SK-N-DZ (cell line): ENCODE measurements around a stretch of chr2.

RAMPAGE:
- cytosol, long total RNA, result no peak
- nucleus, long total RNA, result no peak
These were observed 96.1 kb upstream of the CALM2 start for GRCh38 chr2:47271961-47273227.

RAMPAGE:
- cytosol, long total RNA, result no peak
- nucleus, long total RNA, result no peak
These were observed 50.7 kb downstream of the KCNK12 start for GRCh38 chr2:47520018-47520535.

DNA sequence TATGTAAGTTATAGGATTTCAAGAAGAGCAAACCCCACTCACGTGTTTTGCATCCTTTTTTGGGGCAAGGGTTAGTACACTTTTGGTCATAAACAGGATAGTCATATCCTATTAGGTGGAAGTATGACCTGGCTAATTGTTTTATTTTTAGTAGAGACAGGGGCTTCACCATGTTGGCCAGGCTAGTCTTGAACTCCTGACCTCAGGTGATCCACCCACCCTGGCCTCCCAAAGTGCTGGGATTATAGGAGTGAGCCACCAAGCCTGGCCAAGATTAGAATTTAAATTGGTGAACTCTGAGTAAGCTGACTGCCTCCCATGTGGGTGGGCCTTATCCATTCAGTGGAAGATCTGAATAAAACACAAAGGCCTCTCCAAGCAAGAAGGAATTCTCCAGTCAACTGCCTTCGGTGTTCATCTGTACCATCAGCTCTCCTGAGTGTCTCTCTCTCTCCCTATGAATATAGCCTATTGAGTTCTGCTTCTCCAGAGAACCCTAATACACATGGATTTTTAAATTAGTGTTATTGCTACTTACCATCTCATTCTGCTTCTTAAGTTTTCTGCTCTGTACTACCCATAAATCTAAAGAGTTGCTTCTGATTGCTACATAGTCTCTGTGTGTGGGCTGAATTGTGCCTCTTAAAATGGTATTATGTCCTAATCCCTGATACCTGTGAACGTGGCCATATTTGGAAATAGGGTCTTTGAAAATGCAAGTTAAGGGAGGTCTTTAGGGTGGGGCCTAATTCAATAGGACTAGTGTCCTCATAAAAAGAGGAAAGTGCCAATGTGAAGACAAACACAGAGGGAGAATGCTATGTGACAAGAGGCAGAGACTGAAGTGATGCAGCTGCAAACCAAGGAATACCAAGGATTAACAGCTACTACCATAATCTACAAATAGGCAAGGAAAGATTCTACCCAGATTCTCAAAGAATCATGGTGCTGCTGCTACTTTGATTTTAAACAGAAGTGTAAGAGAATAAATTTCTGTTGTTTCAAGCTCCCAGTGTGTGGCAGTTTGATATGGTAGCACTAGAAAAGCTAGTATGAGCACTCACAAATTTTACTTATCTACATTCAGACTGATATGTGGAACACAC lies 36.2 kb downstream of the FBXO11 start:
RAMPAGE:
- cytosol, long total RNA, result no peak
- nucleus, long total RNA, result no peak

DNA sequence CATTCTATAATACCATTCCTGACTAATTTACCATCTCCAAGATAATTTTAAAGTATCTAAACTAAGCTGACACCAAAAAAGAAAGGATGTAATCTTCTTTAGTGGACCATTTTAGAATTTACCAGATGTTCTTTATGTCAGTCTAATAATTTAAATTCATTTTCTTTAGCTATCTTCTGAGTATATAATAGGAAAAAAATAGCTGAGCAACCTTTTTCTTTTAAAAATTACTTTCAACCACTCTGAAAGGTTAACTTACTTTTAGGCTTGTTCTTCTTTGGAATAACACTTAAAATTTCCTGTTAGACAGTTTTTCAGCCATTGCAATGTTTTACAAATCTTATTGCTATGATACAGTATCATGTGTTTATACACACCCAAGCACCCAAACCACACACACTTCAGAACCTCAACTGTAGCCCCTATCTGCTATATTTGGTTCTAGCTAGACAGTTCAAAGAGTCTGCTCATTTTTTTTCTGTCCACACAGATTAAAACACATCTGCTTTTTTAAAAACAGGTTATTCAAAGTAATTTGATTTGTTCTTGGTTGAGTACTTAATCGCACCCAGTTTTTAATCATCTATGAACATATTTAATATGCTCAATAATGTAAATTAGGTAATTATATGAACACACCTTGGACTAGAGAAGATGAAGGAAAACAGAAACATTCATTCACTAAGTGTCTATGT lies 17.8 kb downstream of the FBXO11 start:
RAMPAGE:
- cytosol, long total RNA, result no peak
- nucleus, long total RNA, result no peak

DNA sequence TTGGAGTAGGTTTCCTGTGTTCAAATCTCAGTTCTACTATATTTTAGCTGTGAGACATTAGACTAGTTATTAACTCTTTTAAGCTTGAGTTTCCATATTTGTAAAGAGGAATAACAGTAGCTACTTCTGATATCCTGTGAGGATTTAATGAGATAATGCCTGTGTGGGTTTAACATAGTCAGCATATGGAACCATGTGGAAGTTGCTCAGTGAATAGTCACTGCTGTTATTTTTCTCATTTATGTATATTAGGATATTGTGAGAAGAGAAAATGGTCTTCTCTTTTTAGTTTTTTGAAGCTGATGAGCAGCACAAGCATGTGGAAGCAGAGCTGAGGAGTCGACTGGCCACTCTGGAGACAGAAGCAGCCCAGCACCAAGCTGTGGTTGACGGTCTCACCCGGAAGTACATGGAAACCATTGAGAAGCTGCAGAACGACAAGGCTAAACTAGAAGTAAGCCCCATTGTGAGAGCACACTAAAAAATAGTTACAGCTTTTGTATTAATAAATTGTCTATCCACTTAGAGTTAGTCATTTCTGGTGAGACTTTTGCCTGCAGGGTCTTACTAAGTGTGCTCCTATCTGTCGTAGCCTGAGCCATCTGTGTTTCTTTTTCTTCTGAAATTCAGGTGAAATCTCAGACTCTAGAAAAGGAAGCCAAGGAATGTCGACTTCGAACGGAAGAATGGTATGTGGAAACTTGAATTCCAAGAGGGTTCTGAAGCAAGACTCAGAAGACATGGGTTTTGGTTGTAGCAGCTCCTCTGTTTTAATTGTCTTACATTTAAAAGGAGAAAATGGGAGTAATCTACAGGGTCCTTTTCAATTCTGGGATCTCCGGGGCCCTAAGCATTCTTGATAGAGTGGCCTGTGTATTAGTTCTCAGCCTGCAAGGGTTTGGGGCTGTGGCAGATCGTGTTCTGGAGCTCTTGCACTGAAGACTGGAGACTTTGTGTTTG lies 19.2 kb downstream of the PPP1R21 start:
RAMPAGE:
- cytosol, long total RNA, result no peak
- nucleus, long total RNA, result no peak

RAMPAGE:
- cytosol, long total RNA, result no peak
- nucleus, long total RNA, result no peak
These were observed 414.1 kb upstream of the CHAC2 start for GRCh38 chr2:53353475-53353854.

RAMPAGE:
- cytosol, long total RNA, result no peak
- nucleus, long total RNA, result no peak
These were observed 312 bp upstream of the CHAC2 start for GRCh38 chr2:53767271-53767713.

DNA sequence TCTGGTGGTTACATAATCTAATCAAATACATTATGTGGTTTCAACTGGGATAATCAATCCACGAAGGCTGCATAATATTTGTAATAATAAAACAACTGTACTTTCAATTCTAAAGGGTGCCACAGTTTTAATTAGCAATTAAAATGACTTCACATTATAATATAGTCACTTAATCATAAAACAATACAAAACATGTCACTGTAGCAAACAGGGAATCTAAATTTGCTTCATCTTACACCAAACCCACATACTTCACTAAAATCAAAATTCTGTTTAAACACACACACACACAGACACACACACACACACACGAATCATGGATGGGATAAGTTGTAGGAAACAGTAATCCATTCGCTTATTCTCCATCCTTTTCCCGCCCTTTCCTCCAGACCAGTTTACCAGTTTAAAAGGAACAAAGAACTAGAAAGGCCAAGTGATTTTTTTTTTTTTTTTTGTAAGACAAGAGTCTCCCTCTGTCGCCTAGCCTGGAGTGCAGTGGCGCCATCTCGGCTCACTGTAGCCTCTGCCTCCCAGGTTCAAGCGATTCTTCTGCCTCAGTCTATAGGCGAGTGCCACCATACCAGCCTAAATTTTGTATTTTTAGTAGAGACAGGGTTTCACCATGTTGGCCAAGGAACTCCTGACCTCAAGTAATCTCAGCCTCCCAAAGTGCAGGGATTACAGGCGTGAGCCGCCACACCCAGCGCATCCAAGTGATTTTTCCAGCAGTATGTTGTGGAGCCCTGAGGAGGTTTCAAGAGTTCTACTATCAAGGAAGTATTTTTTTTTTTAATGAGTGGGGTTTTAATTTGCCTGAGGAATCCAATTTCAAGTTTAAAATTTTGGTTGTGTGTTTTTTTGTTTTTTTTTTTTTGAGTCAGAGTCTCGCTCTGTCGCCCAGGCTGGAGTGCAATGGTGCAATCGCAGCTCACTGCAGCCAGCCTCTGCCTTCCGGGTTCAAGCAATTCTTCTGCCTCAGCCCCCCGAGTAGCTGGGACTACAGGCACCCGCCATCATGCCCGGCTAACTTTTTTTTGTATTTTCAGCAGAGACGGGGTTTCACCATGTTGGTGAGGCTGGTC lies 5.6 kb downstream of the PSME4 start:
RAMPAGE:
- cytosol, long total RNA, result no peak
- nucleus, long total RNA, result no peak

DNA sequence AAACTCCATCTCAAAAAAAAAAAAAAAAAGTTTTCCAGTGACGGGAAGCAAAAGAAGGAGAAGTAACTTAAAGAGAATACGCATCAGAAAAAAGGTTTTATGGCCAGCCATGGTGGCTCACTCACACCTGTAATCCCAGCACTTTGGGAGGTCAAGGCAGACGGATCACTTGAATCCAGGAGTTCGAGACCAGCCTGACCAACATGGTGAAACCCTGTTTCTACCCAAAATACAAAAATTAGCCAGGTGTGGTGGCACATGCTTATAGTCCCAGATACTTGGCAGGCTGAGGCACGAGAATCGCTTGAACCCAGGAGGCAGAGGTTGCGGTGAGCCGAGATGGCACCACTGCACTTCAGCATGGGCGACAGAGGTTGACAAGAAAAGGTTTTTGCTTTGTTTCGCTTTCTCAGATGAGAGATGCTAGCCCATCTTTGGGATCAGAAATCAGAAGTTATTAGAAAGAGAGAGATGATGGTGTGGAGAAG lies 21.9 kb downstream of the ACYP2 start:
RAMPAGE:
- cytosol, long total RNA, result no peak
- nucleus, long total RNA, result no peak

DNA sequence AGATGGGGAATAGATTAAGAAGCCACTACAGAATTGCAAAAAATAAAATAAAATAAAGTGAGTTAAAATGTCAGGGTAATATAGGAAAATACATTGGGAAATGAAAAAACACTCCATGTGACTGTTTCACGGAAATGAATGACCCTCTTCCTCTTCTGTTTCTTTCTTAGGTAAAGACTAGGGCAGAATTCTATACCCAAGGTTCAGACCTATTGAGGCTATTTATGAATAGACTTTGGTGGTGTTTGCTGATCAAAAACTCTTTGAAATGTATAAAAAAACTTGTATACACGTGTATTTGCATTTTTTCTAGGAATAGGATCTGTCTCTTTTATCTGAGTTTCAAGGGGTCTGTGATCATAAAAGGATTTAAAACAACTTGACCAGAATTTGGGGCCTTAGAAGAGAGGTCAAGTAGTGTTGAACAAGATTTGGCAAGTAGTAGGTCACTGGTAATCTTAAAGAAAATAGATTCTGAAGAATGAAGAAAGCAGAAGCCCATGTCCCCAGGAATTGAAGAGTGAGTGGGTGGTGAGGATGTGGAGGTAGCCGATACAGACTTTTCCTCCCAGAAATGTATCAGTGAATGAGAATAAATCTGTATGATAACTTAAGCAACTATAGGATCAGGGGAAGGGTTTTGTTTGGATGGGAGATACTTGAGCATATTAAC lies 27.0 kb downstream of the ACYP2 start:
RAMPAGE:
- cytosol, long total RNA, result no peak
- nucleus, long total RNA, result no peak

DNA sequence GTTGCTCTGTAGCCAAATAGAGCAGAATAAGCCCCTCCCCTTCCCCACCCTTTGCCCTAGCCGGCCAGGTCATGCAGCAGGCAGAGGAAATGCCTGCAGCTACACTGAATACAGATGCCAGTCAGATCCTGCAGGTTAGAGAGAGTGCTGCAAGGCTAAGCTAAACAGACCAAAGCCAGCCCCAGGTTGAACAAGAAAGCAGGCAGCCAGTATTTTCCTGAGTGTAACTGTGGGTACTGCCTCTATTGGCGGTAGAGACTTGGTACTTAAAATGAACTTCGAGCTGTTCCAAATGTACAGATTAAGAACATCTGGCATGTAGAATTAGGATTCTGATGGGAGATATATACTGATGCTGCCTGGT lies 132.9 kb downstream of the ACYP2 start:
RAMPAGE:
- cytosol, long total RNA, result no peak
- nucleus, long total RNA, result no peak

RAMPAGE:
- cytosol, long total RNA, result no peak
- nucleus, long total RNA, result no peak
These were observed 34.0 kb upstream of the SPTBN1 start for GRCh38 chr2:54422107-54422602.

DNA sequence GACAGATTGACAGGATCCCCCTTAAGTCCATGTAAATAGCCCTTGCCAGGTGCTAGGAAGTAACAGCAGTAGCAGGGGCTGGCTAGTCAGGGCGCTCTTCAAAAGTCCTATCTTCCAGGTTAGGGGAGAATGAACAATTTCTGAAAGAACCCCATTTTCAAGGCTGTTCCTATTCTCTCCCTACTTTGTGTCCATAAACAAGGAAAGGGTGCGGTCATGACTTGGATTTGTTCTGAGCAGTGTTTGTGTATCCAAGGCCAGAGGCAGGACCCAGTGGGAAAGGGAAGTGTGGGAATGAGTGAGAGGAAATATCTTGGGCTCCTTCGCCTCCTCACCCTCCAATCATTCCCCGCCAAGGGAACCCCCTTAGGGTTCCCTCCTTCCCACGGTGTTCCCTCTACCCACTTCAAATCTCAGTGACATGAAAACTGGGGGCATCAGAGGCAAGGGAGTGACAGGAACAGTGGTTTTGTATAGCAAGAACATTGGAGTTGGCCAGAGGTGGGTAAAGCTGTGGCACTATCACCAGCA lies 25.5 kb upstream of the SPTBN1 start:
RAMPAGE:
- cytosol, long total RNA, result no peak
- nucleus, long total RNA, result no peak

RAMPAGE:
- cytosol, long total RNA, result no peak
- nucleus, long total RNA, result no peak
These were observed 23.9 kb upstream of the SPTBN1 start for GRCh38 chr2:54432261-54432668.

DNA sequence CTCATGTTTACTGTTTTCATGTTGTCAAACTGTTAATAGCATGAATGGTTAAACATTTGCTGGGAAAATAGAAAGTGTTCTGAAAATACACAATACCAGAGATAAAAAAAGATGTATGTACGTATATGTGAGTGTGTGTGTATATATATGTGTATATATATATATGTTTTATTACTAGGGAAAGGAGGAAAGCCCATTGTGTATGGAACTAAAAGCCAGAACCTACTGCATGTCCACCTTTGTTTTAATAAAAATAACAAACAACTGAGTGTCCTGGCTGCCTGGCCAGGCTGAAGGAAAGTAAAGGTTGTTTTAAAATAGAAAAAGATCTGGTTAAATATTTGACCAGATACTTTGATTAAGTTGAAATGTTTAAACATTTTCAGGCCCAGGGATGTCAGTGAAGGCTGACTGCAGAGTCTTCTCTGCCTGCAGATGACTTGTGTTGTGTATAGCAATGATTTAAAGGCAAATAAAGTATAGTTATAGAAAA lies 22.7 kb downstream of the SPTBN1 start:
RAMPAGE:
- cytosol, long total RNA, result no peak
- nucleus, long total RNA, result no peak

DNA sequence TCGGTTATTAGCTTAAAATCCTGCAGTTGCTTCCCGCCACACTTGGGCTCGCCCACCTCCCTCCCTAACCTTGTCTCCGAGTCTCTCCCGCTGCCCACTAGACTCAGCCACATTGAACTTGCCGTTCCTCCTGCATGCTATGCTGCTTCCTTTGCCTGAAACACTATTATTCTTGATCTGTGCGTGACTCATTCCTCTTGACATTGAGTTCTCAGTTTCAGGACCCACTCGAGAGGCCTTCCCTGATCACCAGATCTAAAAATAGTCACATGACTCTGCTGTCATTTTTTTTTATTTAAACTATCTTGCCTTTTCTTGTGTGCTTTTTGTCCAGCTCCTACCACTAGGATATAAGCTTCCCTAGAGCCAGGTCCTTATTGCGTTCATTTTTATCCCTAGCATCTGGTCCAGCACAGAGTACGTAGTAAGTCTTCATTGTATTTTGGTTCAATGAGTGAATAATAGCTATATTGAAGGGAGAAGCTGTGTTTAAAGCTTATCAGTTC lies 68.6 kb downstream of the SPTBN1 start:
RAMPAGE:
- cytosol, long total RNA, result no peak
- nucleus, long total RNA, result no peak

DNA sequence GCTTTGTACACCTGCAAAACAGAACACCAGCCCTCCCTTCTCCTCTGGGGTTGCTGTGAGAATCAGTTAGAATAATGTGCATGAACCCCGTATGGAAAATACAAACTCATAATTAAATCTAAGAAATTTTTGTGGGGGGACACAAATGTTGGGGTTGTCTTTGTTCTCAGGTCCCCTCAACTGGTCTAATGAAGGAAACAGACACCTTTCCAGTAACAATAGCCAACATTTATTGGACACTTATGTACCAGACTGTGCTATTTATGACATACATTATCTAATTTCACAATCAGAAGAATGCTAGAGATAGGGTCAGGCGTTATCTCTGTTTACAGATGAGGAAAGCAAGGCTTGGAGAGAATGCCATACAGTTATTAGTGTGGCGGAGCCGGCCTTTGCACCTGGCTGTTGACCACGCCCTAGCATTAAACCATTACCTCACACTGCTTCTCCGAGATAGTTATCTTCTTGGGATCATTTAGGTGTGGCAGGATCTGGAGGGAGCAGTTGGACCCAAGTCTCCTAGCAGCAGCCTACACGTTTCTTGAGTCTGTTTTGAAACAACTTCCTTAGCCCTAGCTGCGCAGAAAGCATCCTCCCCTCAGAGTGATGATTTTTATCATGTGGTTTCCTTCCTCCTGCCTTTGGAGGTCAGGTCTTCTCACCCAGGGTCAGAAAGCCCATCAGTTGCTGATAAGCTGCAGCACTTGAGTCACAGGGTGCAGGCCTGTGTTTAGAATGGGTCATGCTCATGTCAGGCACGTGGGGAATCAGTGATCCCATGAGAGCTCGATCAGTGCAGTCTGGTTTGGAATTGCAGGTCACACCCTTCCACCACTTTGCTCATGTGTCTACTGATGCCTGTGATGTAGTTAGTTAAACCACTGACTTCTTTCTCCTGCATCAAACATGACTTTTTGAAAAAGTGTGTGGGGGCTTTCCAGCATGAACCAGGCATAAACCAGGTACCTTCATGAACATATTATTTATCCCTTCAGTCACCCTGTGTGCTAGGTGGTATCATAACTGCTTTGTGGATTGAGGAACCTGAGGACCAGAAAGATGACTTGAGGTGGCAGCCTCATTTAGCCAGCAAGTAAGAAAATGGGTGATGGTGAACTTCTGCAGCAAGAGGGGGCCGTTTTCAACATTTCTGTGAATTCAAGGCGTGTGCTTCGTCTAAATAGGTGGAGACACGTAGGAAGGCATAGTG lies 118.2 kb downstream of the SPTBN1 start:
RAMPAGE:
- cytosol, long total RNA, result no peak
- nucleus, long total RNA, result no peak

DNA sequence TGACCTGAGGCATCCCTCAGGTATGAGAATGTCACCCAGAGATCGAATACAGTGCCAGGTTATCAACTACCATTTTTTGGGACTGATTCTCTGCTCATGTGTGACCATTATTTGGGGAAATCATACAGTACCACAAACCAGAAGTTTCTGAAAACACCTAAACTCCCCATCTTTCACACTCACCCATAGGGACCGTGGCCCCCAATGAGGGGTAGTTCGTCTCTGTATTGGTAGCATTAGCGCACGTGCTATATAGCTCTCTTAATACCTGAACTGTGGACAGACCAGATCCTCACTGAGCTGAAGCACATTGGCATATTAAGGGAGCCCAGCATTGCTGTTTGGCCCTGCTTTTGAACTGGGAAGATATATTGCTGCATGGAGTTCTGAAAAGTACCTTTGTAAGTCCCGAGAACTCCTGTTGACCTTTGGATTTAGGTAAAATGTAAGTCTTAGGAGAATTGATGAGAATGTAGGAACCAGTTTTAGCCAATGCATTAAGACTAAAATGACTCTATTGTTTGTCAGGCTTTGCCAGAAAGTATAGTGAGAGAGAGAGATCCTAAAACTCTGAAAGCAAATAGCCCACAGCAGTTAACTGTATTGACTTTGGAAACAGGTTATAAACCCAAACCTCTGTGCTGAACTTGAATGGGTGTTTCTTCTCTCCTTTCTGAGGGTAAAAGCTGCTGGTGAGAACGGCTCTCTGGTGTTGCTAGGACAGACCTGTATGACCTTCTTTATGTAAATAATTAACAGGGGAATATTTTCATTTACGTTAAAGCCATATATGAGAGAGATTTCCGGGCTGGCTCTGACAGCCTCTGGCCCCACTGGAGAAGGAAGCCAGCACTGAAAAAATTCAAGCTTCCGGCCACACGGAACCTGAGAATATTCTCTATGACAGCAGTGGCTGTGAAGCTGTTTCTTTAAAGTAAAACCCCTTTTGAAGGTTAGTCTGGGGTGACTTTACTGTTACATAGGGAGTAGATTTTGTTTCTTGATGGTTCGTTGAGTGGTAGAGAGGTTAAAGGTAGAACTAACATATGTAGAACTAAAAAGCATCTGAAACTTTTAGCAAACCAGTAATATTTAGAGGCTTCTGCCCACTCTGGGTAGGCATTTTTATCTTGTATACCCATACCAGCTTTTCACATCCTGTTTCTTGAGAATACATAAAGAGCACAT lies 123.5 kb downstream of the SPTBN1 start:
RAMPAGE:
- cytosol, long total RNA, result no peak
- nucleus, long total RNA, result no peak

DNA sequence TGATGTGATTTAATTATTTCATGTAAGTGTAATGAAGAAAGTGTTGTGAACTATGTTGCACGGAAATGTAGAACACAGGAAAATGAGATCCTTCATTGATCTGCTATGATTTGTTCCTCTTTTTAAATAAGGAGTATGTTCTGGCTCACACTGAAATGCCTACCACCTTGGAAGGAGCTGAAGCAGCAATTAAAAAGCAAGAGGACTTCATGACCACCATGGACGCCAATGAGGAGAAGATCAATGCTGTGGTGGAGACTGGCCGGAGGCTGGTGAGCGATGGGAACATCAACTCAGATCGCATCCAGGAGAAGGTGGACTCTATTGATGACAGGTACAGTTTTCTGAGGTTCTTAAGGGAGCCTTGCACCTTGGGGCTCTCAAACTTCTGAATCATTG lies 91.0 kb upstream of the EML6 start:
RAMPAGE:
- cytosol, long total RNA, result no peak
- nucleus, long total RNA, result no peak

DNA sequence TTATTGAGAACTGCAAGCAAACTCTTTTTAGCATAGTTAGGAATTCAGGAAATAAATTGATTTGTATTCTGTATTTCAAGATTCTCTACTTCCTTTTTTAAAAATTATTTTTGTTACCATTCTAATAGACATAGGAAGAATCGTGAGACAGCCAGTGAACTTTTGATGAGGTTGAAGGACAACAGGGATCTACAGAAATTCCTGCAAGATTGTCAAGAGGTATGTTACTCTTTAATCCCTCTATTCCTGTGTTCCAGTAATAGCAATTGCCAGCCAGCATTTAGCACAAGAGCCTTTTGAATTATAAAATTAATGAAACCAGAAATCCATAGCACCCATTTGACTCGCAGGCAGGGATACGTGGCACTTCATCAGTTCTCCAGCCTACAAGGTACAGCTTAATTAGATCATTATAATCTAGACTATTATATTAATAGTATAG lies 85.9 kb upstream of the EML6 start:
RAMPAGE:
- cytosol, long total RNA, result no peak
- nucleus, long total RNA, result no peak